Mesangial cell (primary cell): ENCODE measurements around a stretch of chr16.

GRCh38 chr16:81443432-81444066 is 1.1 kb upstream of the CMIP start:
- RAMPAGE, long total RNA, result no peak

GRCh38 chr16:81455720-81456562 is 11.3 kb downstream of the CMIP start:
- RAMPAGE, long total RNA, result no peak

GRCh38 chr16:81457536-81458163 is 13.0 kb downstream of the CMIP start:
- RAMPAGE, long total RNA, result no peak

DNA sequence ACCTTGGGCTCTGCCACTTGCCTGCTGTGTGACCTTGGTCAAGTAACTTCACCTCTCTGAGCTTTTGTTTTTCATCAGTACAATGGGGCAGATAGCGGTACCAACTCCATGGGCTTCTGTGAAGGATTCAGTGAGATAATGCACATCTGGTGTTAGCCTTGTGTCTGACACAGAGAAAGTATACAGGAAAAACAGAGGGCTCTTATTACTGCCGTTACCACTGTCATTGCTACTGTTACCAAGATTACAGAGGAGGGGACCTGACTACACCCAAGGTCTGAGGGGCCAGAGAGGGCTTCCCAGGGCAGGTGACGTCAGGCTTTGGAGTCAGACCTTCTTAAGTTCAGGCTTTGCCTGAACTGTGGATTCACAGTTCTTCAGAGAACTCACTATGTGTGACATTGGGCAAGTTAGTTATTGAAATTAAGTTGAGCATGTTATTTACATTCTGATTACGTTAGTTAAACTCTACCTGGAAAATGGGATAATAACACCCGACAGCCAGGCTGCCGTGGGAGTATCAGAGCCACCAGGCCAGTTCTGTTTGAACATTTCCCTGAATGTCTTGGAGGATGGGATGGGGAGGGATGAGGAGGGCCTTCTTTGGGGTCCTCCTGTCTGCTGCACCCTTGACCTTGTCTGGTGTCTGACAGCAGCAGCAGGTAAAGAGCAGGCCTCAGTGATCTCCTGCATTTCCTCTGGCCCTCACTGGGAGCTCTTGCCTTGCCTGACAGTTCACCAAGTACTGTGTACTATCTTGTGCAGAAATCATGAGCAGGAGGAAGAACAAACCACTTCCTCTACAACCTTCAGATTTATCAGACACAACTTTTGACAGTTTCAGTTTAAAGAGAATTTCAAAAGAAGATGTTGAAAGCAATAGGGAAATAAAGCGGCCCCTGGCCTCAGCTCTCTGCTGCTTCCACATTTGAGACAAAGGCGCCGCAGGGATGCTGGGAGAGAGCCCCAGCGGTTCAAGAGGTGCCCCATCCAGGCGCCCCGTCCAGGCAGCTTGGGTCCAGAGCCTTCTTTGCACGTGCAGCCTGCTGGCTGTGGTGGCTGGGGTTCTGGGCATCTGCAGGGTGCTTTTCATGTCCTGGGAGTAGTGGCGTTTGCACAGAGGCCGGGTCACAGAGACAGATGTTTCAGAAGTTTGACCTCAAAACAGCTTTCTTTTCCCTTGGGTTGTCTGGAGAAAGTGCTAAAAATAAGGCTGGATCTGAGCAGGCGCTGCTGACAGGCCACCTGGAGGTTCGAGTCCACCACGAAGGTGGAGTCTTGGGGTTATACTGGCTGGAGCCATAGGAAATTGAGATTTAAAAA is 25.2 kb downstream of the CMIP start:
- RAMPAGE, long total RNA, result no peak

DNA sequence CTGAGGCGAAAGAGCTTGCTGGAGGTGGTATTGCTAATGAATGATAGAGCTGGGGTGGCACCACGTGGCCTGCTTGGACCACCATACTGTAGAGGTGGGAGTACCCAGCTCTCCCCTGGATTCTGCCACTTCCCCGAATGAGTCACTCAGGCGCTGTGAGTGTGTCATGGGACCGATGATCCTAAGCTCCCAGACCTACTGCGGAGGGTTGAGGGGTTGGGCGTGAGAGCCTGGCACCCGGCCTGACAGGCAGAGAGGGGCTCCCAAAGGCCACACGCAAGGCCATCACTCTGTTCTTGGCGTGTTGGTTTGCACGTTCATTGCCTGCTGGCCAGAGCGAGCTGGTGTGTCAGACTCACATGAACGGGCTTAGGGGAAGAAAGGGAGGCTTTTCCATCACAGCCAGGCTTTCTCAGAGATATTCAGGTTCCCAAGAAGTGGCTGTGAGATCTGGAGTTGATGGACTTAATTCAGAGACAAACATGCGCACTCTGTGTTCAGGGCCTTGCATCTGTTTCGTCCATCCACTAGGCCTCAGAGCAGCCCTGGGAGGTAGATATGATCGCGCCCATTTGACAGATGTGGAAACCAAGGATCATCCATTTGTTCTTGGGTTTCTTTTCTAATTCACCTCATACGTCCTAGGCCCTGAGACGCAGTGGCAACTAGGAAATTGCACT is 41.3 kb downstream of the CMIP start:
- RAMPAGE, long total RNA, result no peak

DNA sequence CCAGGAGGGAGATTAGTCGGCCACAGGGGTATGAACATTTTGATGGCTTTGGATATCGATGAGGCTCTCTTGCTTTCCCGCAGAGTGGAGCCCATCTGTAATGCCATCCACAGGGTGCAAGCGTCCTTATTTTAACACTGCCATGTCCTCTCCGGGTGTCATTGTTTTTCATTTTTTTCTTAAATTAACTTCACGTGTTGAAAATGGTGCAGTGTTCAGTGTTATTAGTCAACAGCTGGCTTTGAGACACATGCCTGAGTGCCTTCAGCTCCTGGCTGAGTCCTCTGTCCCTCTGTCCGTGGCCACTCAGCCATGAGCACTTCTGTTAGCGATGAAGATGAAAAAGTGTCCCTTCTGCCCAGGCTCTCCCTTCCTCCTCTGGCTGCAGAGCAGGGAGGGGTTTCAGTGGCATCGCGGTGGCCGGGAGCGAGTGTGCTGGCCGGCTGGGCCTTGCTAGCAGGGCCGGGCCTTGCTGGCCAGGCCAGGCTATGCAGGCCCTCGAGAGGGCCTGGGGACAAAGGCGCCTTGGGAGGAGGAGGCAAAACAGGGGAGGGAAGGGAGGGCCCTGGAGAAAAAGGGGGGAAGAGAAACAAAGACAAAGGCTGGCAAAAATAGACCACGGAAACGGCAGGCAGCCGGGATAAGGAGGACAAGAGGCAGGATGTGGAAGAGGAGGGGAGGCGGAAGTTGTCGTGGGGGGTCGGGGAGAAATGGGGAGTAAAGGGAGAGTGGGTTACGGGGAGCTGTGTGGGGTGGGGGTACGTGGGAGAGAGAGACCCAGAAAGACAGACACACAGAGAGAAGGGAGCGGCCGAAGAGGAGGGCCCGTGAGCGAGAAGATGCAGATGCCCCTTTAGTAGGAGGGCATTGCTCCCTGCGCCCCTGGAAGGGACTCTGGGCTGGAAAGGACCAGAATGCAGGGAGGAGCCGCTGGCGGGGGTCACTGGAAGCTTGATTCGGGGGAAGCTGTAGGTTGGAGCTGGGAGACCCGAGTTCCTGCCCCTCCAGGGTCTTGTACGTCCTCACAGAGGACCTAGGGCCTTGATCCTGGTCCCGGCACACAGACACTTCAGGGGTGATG is 47.9 kb downstream of the CMIP start:
- RAMPAGE, long total RNA, result no peak

GRCh38 chr16:81493465-81494562 is 49.2 kb downstream of the CMIP start:
- RAMPAGE, long total RNA, result no peak

- RAMPAGE, long total RNA, result no peak
Observed at GRCh38 chr16:81632581-81633741, 146.1 kb upstream of the PLCG2 start.

DNA sequence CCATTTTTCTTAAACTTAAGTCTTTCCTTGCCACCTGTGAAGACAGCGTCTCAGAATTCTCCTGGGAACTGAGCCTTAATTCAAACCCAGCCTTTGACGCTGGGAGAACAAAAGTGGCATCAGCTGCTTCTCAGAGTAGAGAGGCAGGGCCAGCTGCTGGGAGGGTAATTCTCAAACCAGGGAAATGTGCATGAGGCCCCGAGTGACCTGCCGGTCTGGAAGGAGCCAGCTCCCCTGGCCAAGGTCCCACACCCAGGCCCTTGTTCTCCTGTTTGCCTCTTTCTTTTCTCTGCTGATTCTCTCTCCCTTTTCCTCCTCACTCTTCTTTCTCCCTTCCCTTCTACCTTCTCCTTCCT is 84.2 kb upstream of the PLCG2 start:
- RAMPAGE, long total RNA, result no peak

- RAMPAGE, long total RNA, result no peak
Observed at GRCh38 chr16:81753045-81753384, 26.1 kb upstream of the PLCG2 start.

GRCh38 chr16:81774260-81774697 is 4.8 kb upstream of the PLCG2 start:
- RAMPAGE, long total RNA, result no peak

GRCh38 chr16:81783918-81784563 is 5.0 kb downstream of the PLCG2 start:
- RAMPAGE, long total RNA, result no peak

- RAMPAGE, long total RNA, result no peak
Observed at GRCh38 chr16:81809907-81810645, 31.0 kb downstream of the PLCG2 start.

DNA sequence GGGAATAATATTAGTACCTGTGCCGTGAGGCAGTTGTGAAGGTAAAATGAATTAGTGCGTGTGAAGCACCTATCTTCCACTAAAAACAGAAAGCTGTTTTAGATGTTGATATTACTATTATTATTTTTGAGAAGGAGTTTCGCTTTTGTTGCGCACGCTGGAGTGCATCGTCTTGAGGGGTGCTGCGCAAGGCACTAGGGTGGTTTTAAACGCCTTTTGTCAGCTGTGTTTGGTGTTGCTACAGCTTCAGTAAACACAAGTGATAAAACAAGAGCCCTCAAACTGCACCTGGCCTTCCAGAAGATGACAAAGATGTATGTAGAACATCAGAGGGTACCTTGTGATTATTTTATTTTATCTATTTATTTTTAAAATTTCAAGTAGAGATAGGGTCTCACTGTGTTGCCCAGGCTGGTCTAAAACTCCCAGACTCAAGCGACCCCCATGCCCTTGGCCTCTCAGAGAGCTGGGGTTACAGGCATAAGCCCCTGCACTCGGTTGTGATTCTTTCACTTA is 38.3 kb downstream of the PLCG2 start:
- RAMPAGE, long total RNA, result no peak

- RAMPAGE, long total RNA, result no peak
Observed at GRCh38 chr16:81821356-81822348, 42.6 kb downstream of the PLCG2 start.

GRCh38 chr16:81841698-81842363 is 62.7 kb downstream of the PLCG2 start:
- RAMPAGE, long total RNA, result no peak

GRCh38 chr16:81850444-81850986 is 71.4 kb downstream of the PLCG2 start:
- RAMPAGE, long total RNA, result no peak

DNA sequence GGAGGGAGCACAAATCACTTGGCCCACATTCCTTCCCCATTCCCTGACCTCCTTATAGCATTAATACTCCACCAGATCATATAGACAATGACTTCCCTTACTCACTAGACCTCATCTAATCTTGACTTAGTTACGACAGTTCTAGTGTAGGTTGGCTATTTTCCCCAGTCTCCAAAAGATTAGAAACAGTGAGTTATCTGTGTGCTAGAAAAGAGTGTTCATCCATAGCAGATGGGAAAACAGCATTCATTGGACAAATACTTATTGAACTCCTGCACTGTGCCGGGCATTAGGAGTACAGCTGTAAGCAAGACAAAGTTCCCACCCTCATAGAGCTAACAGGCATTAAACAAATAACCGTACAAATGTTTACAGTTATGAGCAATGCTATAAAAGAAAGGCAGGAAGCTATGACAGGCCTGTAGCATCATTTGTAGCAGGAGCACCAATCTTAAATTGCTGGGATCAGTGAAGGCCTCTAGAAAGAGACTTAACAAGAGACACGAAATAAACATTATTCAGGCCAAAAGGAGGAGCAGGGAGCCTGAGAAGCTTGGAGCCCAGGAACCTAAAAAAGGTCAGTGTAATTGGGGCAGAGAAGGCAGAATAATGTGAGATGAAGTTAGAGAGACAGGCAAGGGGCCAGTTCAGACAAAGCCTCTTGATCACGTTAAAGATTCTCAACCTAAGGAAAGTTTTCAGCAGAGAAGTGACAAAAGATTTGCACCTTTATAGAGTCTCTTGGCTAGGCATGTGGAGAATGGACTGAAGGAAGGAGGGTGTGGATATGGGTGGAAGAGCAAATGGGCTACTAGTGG is 15.6 kb downstream of the SDR42E1 start:
- RAMPAGE, long total RNA, result no peak

GRCh38 chr16:81996680-81997618 is 14.3 kb downstream of the SDR42E1 start:
- RAMPAGE, long total RNA, result no peak

- RAMPAGE, long total RNA, result no peak
Observed at GRCh38 chr16:82083723-82084232, 48.7 kb downstream of the HSD17B2 start.